HGPS cell (cell line): ENCODE data around the gene FBXO15.

GRCh38 chr18:67515608-67516459, 686 bp downstream of the DSEL start:
- RRBS = no CpG with 5 or more reads among the region's 47 CpGs

DNA sequence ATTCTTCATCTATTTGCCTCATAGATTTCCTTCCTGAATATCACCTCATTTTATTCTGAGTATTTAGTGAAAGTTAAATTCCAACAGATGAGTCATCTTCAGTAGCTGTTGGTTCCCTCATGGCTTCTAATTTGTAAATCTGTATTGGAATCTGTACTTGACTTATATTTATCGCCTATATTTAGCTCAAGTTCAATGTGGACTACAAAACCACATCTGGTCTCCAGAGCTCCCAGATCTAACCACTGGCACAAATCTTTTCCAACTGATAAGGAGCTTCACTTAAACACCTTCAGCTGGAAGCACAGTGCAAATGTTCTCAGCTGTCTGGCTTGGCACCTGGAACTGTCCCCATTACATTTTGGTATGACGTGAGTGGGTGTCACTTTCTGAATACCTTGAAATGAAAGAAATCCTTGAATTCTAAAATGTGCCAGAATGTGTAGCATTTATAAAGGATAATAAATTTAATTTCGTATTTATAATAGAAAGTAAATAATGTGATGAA, 82.8 kb upstream of the DSEL start:
- RRBS = no CpG with 5 or more reads among the region's 3 CpGs

DNA sequence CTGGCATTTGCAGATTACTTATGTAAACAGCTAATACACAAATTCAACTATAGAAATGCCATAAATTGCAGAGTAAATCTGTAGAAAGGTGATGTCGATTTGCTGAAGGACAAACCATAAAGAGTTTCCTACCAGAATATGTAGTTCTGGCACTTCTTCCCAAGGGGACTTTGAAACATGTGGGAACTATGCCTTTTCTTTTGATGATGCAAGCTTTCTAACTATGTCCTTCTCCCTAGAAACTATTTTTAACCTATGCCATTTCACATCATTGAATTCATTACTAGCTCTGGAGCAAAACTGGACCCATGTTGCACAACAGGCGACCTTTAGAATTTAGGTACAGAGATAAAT, 186.4 kb downstream of the CCDC102B start:
- RRBS = no CpG with 5 or more reads among the region's 2 CpGs

DNA sequence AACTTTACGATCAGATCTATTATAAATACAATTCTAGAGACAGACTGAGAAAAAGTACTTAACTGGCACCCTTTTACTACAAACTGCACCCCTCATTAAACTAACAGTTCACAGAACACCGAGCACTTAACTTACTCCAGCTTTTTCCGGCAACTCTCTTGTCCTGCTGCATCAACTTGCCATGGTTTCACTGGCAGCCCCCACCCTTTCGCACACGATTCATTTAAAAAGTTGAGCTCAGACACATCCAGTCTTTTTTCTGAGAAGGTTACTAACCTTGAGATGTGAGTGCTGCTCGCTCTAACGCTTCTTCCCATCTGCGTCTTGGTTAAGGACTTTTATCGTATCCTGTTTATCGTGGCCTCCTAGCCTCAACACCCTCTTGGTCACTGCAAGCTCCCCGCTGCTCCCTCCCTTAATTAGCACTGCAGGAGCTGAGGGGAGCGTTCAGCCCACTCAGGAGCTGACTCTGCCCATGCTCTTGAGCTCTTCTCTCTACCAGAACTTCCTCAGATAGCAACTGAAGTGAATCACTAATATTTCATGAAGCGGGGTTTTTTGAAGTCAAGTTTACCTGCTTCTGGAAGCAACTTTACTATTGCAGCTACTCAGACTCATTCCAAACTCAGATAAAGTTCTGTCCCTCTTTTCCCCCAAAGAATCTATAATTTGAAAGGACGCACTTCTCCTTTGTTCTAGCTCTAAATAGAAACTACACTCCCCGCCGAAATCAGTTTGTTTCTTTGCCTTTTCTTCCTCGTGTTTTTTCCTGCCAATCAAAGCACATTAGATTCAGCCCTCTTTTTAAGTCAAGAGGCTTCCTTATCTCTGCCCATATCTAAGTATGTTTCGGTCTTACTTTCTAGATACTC, 9.0 kb upstream of the CD226 start:
- RRBS = 67% methylated on average over 2 of the region's 18 CpGs

- RRBS = no CpG with 5 or more reads among the region's 7 CpGs
Observed at GRCh38 chr18:69967963-69968294, 20.3 kb upstream of the CD226 start.

- RRBS = no CpG with 5 or more reads among the region's 1 CpG
Observed at GRCh38 chr18:70285410-70285793, 3.4 kb upstream of the SOCS6 start.

- RRBS = no CpG with 5 or more reads among the region's 1 CpG
Observed at GRCh38 chr18:70431235-70431434, 142.3 kb downstream of the SOCS6 start.

DNA sequence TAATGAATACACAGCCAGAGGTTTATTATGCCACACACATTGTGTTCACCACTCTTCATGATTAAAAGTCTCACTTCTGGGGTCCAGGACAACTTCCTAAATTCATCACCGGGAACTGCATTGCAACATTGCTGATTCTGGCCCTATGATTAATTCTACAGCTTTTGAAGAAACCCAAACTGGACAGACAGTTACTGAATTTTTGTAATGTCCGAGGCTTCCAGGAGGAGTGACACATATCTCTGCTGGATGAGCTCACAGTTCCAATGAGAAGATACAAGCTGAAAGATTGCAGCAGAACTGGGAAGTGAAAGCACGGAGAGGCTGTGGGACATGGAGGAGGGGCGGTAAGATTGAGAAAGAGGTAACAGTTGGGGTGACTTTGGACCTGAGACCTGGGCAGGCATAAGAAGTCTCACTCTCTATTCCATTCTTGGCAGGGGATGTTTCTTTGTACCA, 201.1 kb downstream of the SOCS6 start:
- RRBS = no CpG with 5 or more reads among the region's 4 CpGs

DNA sequence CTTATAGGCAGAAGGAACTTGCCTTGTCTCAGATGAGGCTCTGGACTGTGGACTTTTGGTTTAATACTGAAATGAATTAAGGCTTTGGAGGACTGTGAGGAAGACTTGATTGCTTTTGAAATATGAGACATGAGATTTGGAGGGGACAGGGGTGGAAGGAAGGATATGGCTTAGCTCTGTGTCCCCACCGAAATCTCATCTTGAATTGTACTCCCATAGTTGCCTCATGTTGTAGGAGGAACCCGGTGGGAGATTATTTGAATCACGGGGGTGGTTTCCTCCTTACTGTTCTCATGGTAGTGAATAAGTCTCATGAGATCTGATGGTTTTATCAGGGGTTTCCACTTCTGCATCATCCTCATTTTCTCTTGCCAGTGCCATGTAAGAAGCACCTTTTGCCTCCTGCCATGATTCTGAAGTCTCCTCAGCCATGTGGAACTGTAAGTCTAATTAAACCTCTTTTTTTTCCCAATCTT, 310.5 kb downstream of the SOCS6 start:
- RRBS = no CpG with 5 or more reads among the region's 3 CpGs

- RRBS = no CpG with 5 or more reads among the region's 7 CpGs
Observed at GRCh38 chr18:70658847-70659404, 370.1 kb downstream of the SOCS6 start.

GRCh38 chr18:71578758-71579083, 965.4 kb downstream of the CBLN2 start:
- RRBS = 66% methylated on average over 5 of the region's 7 CpGs

GRCh38 chr18:72692057-72692527, 147.9 kb upstream of the CBLN2 start:
- RRBS = no CpG with 5 or more reads among the region's 17 CpGs

- RRBS = 5% methylated on average over 15 of the region's 78 CpGs
Observed at GRCh38 chr18:74147129-74148190, at the start of gene FBXO15. Gene FBXO15 (minus strand): TSS chr18:74147834.

GRCh38 chr18:74172131-74172661, 23.9 kb downstream of the TIMM21 start:
- RRBS = no CpG with 5 or more reads among the region's 10 CpGs

GRCh38 chr18:74217338-74218147, 69.2 kb downstream of the TIMM21 start:
- RRBS = no CpG with 5 or more reads among the region's 9 CpGs

DNA sequence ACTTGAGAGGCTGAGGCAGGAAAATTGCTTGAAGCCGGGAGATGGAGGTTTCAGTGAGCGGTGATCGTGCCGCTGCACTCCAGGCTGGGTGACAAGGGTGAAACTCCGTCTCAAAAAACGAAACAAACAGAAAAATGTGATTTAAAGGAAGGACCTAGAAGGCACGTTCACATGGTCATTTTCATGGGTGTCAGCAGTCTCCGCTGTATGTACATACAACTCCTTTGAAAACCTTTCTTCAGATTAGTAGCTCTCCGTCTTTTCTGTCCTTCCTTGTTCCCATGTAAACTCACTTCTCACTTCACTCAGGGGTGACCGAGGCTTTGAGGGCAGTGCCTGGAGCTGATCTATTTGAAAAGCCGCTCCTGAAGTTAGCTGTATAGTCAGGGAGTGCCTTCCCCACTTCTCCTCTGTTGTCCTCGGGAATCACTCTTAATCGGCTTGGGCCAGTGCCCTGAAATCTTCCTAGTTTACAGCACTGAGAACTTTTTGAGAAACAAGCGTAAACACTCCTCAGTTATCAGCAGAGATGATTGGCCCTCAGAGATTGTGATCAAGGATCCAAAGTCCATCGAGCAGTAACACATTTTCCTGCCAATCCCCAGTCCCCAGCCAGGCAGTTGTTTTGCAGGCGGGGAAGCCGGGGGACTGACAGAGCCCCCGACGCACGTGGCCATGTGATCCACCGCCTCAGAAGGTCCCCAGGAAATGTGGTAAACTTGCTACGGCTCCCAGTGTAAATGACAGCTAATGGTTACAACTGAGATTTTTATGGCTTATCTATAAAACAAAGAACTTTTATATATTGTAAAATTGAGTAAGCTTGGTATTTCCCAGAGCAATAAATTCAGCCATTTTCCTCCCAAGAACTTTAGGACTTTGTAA, 53.2 kb downstream of the C18orf63 start:
- RRBS = no CpG with 5 or more reads among the region's 22 CpGs

- RRBS = no CpG with 5 or more reads among the region's 3 CpGs
Observed at GRCh38 chr18:74407843-74408223, 49.3 kb downstream of the DIPK1C start.

DNA sequence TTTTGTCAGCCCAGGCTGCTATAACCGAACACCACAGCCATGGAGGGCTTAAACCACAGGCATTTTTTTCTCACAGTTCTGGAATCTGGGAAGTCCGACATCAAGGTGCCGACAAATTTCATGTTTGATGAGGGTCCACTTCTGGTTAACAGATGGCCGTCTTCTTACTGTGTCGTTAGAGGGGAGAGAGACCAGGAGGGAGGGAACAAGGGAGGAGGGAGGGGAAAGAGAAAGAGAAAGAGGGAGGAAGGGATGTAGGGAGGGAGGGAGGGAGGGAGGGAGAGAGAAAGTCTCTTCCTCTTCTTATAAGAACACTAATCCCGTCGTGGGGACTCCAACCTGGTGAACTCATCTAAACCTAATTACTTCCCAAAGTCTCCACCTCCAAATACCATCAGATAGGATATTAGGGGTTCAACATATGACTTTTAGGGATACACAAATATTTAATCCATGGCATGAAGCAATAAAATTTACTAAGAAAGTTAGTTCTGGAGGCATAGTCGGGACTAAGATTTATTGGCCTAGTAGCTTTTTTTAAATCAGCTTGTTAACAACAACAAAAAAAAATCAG, 6.3 kb upstream of the CNDP2 start:
- RRBS = no CpG with 5 or more reads among the region's 8 CpGs

- RRBS = no CpG with 5 or more reads among the region's 9 CpGs
Observed at GRCh38 chr18:74499626-74500042, 3.5 kb downstream of the CNDP2 start.